GM23338 (cell line): ENCODE measurements around a stretch of chr18.

DNA sequence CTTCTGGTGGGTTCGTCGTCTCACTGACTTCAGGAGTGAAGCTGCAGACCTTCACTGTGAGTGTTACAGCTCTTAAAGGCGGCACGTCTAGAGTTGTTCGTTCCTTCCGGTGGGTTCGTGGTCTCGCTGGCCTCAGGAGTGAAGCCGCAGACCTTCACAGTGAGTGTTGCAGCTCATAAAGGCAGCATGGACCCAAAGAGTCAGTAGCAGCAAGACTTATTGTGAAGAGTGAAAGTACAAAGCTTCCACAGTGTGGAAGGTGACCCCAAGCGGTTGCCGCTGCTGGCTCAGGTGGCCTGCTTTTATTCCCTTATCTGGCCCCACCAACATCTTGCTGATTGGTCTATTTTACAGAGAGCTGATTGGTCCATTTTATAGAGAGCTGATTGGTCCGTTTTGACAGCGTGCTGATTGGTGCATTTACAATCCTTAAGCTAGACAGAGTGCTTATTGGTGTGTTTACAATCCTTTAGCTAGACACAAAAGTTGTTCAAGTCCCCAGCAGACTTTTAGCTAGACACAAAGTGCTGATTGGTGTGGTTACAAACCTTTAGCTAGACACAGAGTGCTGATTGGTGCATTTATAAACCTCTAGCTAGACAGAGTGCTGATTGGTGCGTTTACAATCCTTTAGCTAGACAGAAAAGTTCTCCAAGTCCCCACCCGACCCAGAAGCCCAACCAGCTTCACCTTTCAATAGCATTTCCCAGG, 301.4 kb downstream of the DSEL start:
- PRO-cap, result no peak
- RAMPAGE, long total RNA, result no peak

GRCh38 chr18:67418186-67418546, 98.4 kb downstream of the DSEL start:
- PRO-cap, result no peak
- RAMPAGE, long total RNA, result no peak

DNA sequence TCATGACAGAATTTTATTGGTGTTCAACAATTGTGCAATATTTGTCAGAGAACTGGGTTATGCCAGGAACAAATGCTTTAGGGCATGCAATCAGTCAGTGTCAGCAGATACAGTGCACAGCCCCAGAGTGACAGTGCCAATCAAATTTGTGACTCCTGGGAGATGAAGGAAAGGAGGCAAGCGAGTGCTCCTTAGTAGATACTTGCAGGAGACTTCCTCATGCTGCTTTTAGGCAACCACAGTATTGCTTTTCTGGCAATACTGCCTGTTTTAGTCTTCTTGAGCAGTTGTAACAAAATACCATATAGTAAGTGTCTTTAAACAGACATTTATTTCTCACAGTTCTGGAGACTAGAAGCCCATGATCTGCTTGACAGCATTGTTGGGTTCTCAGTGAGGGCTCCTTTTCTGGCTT, 81.4 kb upstream of the DSEL start:
- PRO-cap, result no peak
- RAMPAGE, long total RNA, result no peak

DNA sequence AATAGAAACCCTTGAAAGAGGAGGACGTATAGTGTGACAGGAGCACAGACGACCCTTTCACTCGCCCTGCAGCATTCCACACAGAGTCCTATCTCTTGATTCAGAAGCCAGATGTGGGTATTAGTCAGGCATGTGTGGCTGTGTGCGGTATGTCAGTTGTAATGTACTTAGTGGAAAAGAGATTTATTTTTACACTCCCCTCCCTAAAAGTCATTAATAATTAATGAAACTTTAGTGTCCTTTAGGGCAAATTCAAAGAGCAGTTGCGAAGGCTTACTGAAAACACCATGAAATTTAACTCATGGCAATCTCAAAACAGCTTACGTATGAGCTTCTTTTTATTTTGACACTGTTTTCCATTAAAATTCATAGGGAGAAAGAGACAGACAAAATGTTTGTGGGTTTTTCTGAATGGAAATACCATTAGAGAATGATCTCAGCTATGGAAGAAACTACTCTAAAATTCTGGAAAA, 83.8 kb upstream of the DSEL start:
- PRO-cap, result no peak
- RAMPAGE, long total RNA, result no peak

- PRO-cap, result no peak
- RAMPAGE, long total RNA, result no peak
Measured at GRCh38 chr18:68803334-68803896, 5.5 kb downstream of the CCDC102B start.

DNA sequence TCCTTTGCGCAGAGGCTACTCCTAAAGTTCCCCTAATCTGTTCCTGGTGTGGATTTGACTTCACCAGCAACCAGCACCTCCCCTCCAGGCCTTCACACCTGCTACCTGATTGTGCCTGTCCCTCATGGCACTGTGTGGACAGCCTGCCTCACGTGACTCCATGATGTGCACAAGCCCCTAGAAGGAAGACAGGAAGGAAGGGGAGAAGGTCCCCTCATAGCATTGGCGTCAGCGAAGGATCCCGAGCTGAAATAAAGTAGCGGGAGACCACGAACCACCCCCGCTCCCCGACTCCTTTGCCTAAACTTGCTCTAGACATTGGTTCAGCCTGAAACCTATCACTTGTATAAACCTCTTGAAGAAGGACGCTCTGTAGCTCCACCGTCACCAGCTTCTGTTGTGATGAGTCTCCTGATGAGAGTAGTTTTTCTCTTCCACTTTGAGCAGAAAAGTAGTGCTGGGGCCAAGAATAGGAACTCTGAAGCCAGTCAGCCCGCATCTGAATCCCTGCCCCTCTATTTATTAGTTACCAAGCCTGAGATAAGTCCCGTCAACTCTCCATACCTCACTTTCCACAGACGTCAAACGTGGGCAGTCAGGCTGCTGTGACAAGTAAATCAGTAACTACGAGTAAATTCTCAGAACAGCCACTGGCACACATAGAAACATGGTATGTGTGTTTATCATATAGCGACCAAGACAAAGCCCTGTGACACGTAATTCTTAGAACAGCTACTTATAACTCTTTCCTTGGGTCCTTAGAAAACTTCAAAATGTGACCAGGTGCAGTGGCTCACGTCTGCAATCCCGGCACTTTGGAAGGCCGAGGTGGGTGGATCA, 61.8 kb downstream of the CD226 start:
- PRO-cap, result no peak
- RAMPAGE, long total RNA, result no peak

DNA sequence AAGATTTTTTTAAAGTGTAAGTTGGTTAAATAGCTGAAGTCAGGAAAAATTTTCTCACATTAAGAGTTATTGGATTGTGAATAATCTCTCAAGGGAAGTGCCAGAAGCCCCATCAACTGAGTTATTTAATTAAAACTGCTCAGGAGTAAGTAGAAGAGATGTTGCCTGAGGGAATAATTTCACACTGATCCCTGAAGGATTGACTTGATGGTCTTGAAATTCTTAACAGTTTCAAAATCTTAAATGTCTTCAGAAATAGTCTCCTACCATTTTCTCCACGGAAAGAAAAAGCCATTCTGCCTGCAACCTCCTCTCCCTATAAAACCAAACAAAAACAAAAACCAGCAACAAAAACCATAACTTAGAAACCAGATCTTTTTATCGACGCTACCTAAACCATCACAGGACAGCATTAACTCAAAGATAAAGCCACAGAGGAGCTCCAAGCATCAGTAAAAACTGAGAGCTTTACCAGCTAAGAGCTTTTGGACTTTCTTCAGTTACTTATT, 13.0 kb downstream of the CD226 start:
- PRO-cap, result no peak
- RAMPAGE, long total RNA, result no peak

GRCh38 chr18:69936112-69936512, 11.6 kb downstream of the CD226 start:
- PRO-cap, result no peak
- RAMPAGE, long total RNA, result no peak

GRCh38 chr18:70289466-70290025, 701 bp downstream of the SOCS6 start:
- PRO-cap, result bidirectional peak, plus-strand start at chr18:70289770, minus-strand start at chr18:70289585; unidirectional peak, minus-strand start at chr18:70289899; unidirectional peak, minus-strand start at chr18:70289984
- RAMPAGE, long total RNA, result no peak

DNA sequence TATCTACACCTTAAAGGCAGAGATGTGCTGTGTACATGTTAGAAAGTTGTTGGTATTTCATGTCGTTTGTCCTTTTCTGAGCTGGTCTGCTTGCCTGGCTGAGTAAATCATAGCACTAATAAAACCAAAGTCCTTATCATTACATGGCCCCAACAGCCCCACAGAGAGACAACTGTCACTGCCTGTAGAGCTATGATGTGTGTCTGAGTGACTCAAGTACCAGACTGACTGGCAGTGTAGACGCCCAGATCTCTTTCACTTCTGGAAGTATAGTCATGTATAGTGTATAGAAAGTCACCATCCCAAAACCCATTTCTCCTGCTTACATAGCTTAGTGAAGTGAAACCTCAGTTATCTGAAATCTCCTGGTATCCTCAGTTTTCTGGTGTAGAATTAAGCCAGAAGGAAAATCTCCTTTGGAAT, 4.4 kb downstream of the SOCS6 start:
- PRO-cap, result no peak
- RAMPAGE, long total RNA, result no peak

GRCh38 chr18:70378306-70378909, 89.6 kb downstream of the SOCS6 start:
- PRO-cap, result no peak
- RAMPAGE, long total RNA, result no peak

- PRO-cap, result no peak
- RAMPAGE, long total RNA, result no peak
Measured at GRCh38 chr18:70429128-70429336, 140.2 kb downstream of the SOCS6 start.

- PRO-cap, result no peak
- RAMPAGE, long total RNA, result no peak
Measured at GRCh38 chr18:70599295-70599770, 310.5 kb downstream of the SOCS6 start.

DNA sequence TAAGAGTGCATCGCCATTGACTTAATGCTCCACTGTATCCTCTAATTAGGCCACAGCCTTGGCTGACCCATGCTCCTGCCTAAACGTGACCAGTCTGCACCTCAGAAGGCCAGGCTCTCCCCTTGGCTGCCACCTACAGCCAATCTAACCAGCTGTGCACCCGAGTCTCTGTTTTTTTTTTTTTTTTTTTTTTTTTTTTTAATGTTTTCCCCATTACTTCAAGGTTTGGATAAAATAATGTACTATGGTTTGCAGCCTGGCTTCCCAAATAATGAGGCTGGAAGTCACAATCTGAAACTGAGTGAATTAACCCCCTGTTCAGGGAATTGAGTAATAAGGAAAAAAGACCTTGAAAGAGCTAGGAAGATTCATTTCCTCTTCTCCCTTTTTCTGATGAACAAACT, 361.3 kb downstream of the SOCS6 start:
- PRO-cap, result no peak
- RAMPAGE, long total RNA, result no peak

- PRO-cap, result no peak
- RAMPAGE, long total RNA, result no peak
Measured at GRCh38 chr18:70658847-70659404, 370.1 kb downstream of the SOCS6 start.

DNA sequence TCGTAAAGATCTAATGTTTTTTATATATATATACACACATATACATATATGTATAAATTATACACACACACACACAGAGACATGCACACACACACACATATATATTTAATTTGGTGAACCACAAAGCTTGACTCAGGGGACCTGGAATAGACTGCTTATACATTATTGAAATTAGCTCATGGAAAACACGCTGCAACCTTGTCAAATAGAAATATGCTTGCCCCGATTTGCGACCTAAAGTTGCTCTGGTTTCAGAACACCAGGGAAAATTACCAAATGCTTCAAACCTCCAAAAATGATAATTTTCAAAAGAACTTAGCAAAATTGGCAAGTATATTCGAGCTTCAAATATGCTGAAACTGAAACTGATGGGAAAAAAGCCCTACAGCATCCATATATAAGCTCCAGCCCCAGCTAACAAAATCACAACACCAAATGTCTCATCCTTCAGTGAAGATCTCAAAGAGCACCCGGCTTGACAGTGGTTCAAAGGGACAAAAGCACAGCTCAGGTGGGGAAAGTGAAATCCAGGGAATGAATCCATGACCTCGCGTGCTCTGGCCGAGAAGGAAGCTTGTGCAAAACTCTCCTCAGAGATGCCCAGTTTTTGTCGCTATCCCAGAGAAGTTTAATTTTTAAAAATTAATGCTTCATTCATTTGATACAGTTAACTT, 370.7 kb downstream of the SOCS6 start:
- PRO-cap, result no peak
- RAMPAGE, long total RNA, result no peak

DNA sequence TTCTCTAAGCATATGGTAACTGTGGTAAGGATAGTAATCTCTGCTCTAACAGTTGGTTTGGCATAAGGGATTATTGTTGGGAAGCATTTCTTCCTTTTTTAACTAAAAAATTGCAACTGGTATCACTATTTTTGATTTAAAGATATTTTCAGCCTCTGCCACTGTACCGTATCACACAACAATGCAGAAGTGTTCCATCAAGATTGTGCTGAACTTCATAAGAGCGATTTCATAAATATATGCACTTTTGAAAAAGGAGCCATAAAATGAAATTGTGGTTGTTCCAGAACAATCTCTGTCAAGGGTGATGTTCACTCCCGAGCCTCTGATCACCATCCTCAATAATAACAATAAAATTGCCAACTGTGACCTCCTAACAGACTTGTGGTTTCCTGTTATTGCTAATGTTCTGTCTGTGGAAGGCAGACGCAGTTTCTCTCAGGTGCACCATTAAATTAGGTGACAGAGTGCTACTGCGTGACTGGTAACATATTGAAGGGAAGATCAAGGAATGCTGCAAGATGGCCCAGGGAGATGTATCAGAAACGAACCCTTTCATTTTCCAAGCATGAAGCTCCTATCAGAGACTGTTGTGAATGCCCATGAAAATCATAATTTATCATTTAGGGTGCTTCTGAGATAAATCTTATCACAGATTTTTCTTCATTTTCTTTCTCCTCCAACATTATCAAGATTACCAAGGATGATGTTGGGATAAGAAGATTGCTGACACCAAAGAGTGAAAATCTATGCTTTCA, 383.8 kb downstream of the SOCS6 start:
- PRO-cap, result no peak
- RAMPAGE, long total RNA, result no peak

- PRO-cap, result no peak
- RAMPAGE, long total RNA, result no peak
Measured at GRCh38 chr18:70745620-70745994, 456.8 kb downstream of the SOCS6 start.

- PRO-cap, result no peak
- RAMPAGE, long total RNA, result no peak
Measured at GRCh38 chr18:73315331-73315674, 447.5 kb upstream of the NETO1 start.

DNA sequence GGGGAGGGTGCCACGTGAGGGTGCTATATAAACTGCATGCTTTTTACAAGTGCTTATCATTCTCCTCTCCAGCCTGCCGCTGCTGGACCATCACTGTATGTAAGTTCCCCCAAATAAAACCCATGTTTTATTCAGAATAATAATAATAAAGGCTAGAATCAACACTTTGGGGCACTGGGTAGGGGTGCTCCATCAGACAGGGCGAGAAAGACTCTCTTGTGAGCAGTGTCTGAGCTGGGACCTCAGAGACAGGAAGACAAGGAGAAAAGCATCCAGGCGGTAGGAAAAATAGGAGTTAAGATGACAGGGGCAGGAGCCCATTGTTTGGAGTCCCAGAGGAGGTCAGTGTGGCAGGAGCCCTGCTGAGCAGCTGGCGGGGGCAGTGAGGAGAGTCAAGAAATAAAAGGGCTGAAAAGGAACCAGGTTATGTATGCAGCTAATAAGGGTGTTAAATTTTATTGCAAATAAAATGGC, 457.5 kb downstream of the FBXO15 start:
- PRO-cap, result no peak
- RAMPAGE, long total RNA, result no peak